Gallbladder (tissue), 1 donor: ENCODE measurements around the gene IFT25.

DNA sequence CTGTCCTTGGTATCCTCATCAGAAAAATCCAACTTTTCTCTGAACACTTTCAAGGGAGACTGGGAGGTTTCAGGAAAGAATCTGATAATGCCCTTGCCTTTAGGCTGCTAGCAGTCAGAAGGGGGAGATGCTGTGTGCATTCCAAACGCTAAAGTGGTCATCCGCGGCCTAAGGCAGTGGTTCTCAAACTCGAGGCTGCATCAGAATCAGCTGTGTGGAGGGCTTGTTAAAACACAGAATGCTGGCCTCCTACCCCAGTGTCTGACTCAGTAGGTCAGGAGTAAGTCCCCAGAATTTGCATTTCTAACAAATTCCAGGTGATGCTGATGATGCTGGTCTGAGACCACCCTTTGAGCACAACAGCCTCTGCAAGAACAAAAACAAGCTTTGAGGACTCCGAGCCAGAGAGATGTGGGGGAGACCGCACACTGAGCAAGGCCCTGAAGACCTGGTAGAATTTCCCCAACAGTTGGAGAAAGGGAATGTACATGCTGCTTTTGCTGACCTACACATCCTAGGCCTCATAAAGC, 26.9 kb downstream of the SHISAL2A start:
- PRO-cap, result no peak

DNA sequence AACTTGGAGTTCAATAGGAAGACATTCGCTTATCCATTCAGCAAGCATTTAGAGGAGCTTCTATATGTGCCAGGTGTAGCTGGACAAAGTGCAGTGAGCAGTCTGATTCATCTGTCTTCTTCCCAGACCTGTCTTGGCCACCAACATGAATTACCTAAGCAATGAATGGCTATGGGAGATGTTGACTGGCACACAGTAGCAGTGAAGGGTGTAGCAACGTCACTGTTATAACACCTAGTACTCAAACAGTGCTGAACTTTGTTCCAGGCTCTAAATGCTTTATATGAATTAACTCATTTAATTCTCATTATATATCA, 499 bp upstream of the COA7 start:
- PRO-cap, result no peak

GRCh38 chr1:52727552-52727908, 1.3 kb downstream of the ZYG11B start:
- PRO-cap, result no peak

DNA sequence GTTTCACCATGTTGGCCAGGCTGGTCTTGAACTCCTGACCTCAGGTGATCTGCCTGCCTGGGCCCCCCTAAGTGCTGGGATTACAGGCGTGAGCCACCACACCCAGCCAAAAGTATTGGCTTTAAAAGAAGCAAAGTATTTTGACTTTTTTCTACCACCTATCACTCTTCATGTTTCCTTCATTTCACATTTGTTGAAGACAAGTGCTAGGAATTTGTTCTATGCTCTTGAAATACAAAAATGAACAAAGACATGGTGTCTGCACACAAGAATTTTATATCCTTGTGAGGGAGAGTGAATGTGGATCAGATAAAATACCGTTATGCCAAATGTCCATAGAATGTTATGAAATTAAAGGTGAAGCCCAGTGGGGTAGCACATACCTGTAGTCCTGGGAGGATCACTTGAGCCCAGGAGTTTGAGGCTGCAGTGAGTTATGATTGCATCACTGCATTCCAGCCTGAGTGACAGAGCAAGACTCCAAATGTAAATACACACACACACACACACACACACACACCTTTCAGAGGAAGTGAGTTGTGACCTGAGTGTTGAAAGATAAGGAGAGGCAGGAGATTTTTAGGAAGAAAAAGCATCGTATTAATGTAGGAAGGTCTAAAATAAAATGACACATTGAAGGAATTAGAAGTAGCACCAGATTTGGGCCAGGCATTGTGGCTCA, 28.2 kb upstream of the ZYG11A start:
- PRO-cap, result no peak

GRCh38 chr1:52925315-52926115, 1.6 kb upstream of the SCP2 start:
- PRO-cap, result no peak

GRCh38 chr1:53073570-53074527, 11.8 kb downstream of the PODN start:
- PRO-cap, result no peak

DNA sequence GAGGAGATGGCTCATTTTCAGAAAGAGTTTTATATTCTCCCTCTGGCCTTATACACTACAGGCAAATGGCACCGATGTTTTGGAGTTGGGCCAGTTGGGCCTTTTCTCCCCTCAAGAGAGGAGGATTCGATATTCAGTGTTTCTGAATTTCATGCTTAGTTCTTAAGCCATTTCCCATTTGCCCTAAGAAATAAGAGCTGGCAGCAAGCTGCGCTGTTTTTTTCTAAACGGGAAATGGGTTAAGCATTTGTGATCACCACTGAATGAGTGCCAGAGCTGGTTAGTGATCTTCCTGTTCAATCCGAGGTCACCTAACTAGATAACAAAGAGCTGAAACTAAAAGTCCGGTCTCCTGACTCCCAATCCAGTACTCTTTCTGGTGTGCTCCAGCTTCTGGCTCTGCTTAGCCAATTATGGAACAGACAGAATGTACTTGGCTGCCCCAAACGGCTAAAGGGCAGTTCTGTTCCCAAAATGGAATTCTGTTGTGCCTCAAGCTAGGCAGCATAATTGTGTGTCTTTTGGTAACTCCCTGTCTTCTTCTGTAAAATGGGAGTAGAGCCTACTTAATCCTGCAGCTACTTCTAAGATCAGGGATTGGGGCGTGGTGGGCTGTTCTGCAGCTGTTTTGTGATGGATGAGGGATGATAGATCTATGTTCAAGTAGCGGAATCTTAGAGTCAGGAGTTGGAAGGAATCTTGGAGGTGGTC, 1.1 kb upstream of the CPT2 start:
- PRO-cap, result no peak

- PRO-cap, result bidirectional peak, plus-strand start at chr1:53326462, minus-strand start at chr1:53326072
Measured at GRCh38 chr1:53325920-53326386, 1.9 kb downstream of the LRP8 start.

- PRO-cap, result no peak
Measured at GRCh38 chr1:53327160-53327561, 709 bp downstream of the LRP8 start.

DNA sequence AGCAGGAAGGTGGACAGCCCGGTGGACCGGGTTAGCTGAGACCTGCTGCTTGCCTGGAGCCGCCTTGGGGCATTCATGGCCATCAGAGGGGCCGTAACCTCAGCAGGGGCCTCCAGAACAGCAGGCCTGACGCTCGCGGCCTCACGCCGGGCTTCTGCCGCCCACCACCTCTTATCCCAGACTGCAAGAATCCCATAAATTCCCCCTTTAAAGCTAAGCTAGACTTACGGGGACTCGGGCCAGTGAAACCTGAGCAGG, 132.4 kb downstream of the GLIS1 start:
- PRO-cap, result no peak

GRCh38 chr1:53945248-53946207, at the start of gene IFT25:
Gene IFT25 (minus strand): TSS chr1:53945699.
- PRO-cap, result bidirectional peak, plus-strand start at chr1:53946080, minus-strand start at chr1:53945699

DNA sequence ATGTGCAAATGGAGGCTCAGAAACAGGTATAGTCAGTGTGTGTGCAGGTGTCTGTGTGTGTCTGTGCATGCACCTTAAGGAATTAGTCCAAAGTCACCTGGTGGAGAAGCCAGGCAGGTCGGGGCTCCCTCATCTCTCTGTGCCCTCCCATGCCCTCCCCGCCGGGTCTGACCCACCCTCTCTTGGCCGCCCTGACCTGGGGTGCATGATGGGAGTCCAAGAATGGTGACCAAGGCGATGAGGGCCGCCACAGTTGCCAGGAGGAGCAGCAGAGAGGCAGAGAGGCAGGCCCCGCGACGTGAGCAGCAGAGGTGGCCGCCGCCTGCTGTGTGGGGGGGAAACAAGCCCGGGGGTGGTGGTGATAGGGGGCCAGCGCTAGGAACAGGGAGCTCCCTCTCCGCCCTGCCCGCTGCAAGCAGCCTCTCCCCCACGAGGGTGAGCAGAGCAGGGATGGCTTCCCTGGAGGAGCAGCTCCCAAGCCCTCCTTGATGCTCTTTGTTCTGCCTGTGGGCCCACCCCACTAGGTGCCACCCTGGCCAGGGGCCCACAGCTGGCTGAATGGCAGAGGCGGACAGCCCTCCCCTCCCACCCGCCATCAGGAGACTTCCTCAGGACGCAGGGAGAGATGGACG, 3.8 kb downstream of the LDLRAD1 start:
- PRO-cap, result no peak

DNA sequence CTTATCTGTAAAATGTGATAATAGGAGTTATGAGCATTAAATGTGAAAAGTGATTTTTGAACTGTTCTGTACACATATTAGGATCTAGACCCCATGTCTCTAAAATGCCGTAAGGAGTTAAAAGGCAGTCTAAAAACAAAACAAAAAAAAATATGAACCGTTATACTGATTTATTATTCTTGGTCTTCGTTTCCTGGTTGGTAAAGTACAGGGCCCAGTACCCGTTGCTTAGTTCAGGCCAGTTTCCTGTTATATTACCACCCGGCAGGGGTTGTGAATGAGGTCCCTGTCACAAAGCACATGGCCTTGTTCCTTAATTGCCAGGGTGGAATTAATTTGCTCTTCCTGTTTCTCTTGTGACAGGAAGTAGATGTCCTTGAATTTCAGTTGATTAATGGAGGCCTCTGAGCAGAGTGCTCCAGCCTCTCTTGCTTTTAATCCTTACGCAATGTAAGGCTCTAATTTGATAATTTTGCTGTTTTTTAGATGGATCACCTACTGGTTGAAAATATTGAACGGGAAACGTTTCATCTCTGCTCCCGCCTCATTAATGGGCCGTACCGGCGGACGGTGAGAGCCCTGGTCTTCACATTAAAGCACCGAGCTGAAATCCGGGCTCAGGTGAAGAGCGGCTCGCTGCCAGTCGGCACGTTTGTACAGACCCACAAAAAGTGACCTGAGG, 42.5 kb downstream of the TCEANC2 start:
- PRO-cap, result no peak

DNA sequence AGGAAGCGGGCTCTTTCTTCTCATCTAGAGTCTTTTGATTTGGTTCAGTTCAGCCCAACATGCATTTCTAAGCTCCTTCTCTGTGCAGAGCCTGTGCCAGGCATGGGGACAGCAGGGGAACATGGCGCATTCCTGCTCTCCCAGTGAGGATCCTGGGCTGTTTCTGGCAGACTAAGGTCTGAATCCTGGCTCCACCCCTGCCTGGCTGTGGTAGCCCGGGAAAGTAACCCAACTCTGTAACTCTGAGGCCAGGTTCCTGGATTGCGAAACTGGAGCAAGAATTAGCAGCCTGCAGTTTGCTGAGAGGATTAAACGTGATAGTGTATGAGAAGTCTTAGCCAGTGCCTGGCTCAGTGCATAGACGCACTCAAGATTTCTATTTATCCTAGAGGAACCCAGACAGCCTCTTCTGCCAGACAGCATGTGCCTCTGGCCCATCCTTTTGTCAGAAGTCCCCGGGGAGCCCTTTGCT, 1.0 kb upstream of the CDCP2 start:
- PRO-cap, result no peak

GRCh38 chr1:54200296-54201046, 504 bp downstream of the MRPL37 start:
- PRO-cap, result no peak

DNA sequence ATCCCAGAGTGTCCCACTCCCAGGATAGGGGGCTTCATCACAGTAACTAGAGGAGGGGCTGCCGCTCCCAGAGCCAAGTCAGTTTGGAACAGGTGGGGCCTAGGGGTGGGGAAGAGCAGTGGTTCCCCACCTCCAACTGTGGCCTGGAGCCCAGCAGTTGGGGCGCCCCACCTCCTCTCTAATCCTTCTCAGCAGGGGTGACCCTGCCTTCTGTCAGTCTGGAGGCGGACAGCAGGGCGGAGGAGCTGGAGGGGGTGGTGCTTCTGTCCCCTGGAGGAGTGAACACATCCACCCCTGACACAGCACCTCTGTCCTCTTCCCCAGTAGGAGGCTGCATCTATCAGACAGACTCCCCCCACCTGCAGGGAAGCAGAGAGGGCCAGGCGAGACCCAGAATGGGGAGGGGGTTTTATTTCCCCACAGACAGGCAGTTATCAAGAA, 73.8 kb downstream of the MRPL37 start:
- PRO-cap, result bidirectional peak, plus-strand start at position 216 of the sequence, minus-strand start at position 212 of the sequence

- PRO-cap, result no peak
Measured at GRCh38 chr1:54349646-54350207, 149.8 kb downstream of the MRPL37 start.

DNA sequence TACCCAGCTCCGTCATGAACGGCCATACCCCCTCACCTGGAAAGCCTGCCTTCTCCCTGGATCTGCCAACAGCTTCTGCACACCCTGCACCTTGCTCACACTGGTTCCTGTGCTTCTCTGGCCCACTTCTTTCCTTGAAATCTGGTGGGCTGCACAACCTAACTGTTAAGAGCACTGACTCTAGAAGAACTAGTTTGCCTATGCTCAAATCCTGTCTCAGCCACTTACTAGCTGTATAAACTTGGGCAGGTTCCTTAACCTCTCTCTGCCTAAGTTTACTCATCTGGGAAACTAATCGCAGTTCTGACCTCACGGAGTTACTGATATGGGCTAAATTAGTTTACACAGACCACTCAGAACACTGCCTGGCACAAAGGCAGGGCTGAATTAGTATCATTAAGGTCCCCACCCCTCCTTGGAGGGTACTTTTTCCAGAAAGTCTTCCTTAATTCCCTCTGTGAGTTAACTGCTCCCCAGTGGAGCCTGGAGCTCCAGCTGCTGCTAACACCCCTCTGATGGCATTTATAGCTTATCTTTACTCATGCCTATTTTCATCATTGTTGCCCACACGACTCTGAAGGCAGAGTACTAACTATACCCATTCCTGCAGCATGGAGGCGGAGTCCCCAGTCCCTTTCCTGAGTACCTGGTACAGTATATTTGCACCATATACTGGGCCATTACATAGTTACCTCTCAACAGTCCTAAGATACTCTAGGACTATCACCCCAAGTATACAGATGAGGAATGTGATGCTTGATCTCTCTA, 165.9 kb downstream of the MRPL37 start:
- PRO-cap, result no peak

DNA sequence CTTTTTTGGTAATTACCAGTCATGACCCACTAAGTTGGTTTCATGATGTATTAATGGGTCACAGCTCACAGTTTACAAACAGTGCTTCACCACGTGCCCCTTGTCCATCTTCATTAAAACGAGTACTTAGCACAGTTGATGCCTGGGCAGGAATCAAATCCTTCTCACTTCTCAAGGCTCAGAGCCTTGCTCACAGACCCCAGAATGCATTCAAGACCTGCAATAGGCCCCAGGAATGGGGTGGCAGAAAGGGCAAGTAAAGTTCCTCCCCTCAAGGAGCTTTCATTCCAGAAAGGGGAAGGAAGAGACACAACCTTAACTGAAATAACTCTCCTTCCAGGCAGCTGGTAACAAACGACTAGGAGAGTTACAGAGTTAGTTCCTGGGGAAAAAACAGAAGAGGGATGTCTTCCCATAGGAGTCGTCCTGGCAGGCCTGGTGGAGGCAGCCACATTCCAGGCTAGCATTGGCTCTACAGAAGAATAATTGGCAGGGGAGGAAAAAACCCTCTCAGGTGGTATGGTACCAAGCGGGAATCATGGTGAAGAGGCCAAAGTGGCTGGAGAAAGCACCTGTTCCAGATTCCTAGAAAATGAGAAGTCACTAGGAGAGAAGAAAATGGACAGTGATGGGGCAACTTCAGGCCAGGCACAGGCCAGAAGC, 155.4 kb upstream of the ACOT11 start:
- PRO-cap, result no peak

- PRO-cap, result no peak
Measured at GRCh38 chr1:54475911-54476782, 71.9 kb upstream of the ACOT11 start.